Measurements from ENCODE around the genes TIMP4 and PPARG.

DNA sequence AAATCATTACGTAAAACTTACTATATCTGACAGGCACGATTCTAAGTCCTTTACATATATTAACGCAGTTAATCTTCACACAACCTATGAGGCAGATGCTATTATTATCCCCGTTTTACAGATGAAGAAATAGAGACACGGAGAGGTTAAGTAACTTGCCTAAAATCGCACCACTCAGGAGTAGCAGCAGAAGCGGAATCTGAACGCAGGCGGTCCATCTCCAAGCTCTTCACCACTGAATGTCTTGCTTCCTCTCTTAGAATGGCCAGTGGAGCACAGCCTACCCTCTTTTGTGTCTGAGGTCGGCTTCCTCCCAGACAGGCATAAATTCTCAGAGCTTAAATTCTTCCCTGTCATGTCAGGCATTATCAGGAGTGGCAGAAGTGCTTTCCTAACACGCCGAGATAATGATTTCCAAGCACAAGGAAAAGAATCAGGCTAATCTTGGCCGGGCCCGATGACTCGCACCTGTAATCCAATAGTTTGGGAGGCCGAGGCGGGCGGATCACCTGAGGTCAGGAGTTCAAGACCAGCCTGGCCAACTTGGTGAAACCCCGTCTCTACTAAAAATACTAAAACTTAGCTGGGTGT lies 30.0 kb downstream of the HRH1 start:
- PRO-cap: no peak

DNA sequence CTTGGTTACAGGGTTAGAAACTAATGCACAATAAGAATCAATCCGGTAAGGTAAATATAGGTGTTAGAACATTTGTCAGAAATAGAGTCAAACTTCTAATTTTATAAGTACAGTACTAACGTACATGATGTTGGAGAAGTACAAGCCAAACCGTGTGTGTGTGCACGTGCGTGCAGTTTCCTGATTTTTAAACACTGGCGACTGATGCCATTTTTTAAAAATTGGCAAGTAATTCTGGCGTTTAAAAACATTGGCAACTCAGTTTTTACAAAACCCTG lies 661 bp downstream of the ATG7 start:
- PRO-cap: no peak

- PRO-cap: unidirectional peak, plus-strand start at chr3:11386531
These were observed 114.1 kb downstream of the ATG7 start for GRCh38 chr3:11386276-11386794.

- PRO-cap: no peak
These were observed 164.9 kb downstream of the ATG7 start for GRCh38 chr3:11437159-11437527.

DNA sequence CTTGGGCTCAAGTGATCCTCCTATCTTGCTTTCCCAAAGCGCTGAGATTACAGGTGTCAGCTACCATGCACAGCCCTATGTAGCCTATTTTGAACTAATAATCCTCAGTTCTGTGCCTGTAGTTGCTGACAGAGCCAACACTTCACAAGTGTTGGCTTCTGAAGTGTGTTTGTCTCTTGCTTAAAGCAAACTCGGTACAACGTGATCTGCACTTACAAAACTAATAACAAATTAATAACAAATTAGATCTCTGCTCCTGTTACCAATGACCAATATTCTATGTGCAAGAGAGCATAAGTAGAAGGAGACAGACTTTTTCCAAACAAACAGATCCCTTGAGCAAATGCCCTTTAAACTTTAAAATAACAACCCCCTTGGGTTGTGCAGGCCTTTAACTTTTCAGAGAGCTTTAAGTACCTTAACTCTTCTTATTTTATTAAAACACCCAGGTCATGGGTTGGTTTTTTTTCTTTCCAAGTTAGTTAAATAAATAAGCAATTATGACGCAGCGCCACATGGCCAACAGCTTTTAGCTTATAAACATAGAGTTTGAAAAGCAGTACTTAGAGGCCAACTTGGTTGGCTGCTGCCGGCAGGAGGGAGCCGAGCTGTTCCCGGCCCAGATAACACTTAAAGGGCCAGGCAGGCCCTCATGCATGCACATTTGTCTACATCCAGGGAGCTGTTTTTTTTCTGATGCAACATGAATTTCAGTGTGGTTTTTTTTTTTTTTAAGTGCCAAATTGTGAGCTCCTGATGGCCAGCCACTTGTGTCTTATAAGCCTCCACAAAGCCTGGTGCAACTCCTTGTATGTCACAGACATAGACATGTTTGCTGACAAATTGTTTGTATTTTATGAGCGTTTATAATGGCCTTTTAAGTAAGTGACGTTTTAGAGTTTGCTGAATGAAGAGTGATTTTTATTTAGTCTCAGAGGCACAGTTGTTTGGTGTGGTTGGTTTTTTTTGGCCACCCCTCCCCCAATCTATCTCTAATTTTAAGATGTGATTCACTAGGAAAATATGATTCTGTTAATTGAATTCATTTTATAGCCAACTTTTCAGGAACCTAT lies 134.7 kb downstream of the VGLL4 start:
- PRO-cap: no peak

GRCh38 chr3:11568115-11569299 lies 75.2 kb downstream of the VGLL4 start:
- PRO-cap: unidirectional peak, plus-strand start at chr3:11568710

- PRO-cap: no peak
These were observed 19.5 kb downstream of the VGLL4 start for GRCh38 chr3:11624152-11624725.

DNA sequence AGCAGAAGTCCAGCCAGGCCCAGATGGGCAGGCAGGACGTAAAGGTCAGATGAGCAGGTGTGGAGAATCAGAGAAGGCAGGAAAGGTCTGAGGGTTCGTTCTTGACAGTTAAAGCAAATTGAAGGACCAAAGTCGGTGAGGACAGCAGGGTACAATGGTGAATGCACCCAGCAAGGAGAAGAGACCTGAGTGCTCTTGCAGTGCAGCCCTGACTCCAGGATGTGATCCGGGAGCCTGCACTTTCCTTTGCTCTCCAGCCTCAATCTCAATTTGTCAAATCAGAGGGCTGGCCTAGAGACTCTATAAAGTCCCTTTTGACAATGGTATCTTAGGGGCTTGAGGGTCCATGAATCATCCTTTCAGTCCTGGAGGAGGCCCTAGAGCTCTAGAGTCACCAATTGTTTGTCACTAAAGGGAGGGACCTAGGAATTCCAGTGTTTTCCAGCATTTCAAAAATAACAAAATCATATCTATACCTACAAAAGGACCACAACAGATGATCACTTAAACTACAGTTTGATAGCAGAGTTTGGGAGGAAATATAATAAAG lies 9.3 kb downstream of the TIMP4 start:
- PRO-cap: no peak

- PRO-cap: no peak
These were observed 2.9 kb downstream of the TIMP4 start for GRCh38 chr3:12155691-12156336.

GRCh38 chr3:12158080-12159176 lies at the start of gene TIMP4:
Gene TIMP4 (minus strand): TSS chr3:12158912.
- PRO-cap: unidirectional peak, plus-strand start at chr3:12158717

DNA sequence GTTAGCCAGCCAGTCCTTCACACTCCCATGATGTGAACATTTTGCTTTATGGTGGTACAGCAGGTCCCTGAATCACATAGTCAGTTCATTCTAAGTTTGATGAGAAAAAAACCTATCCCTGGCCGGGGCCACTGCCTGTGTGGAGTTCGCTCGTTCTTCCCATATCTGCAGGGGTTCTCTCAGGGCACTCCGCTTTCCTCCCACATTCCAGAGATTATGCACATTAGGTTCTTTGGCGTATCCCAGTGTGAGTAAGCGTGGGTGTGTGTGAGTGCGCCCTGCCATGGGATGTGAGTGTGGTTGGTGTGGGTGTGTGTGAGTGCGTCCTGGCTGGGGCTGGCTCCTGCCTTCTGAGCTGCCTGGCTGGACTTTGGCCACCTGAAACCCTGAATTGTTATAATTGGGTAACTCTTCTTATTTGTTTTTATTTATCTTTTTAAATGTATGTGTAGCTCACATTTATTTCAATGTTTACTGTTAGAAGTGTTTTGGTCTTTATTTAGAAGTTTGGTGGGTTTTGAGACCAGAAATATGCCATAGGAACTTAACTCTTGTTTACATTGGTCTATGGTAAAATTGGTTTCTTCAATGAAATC lies 64.1 kb upstream of the PPARG start:
- PRO-cap: bidirectional peak, plus-strand start at position 312 of the sequence, minus-strand start at position 167 of the sequence

DNA sequence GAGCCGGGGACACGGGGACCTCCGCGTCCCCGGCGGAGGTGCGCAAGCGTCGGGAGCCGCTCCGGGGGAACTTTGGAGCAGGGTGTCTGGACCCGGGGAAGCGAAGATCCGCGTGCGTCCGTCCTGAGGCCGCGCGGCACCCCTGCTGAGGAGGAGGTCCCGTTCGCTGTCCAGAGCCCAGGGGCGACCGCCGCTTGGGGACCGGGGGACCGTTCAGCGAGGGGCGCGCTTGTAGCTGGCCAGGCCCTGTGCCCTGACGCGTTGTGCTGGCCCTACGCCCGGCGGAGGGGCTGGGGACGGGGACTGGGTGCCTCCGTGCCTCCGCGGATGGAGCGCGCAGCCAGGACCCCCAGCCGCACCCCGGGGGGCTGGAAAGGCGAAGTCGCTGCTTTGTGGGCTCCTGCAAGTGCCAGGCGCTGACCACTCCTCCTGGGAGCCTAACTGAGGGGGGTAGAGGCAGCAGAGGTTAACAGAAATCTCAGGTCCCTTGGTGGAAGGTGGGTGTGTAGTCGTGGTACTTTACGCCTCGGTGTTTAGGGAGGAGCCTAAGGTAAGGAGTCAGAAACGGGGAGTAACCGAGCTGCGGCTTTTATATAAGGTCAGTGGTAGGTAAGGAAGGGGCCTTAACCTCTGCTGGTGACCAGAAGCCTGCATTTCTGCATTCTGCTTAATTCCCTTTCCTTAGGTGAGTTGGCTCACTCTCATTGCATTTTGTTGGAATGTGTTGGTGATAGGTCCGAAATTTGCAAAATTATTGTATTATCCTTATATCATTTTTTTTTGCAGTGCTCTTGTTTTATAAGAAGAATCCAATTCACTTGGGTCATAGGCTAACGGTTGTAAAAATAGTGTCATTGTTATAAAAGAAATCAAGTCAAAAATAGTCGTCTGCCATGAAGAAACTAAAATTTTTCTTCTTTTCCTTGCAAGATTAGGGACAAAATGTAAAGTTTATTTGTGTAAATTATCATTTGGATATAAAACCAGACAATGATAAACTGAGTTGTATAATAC lies at the start of gene PPARG:
Gene PPARG (plus strand): TSS at position 621 of the 1,014 bp plus-strand sequence.
- PRO-cap: bidirectional peak, plus-strand start at position 277 of the sequence, minus-strand start at position 144 of the sequence; bidirectional peak, plus-strand start at position 602 of the sequence, minus-strand start at position 528 of the sequence

DNA sequence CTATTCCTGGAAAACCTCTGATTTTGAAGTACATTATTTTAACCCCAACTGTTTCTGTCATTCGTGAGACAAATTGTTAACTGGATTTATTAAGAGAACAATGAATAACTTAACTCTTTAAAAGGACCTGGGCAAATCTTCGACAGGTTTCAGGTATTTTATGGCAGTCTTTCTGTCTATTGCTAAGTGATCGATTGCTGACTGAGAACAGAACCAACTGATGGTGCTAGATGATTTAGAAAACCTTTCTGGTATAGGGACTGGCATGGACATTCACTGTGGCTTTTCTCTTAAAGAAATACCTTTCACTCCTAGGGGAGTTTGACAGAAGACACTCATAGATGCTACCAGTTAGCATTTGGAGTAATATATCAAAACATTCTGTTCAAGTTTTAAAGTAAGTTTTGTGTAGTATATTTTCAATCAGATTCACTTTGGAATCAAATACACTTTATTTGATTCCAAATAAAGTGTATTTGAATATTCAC lies 638 bp downstream of the PPARG start:
- PRO-cap: bidirectional peak, plus-strand start at position 314 of the sequence, minus-strand start at position 219 of the sequence

DNA sequence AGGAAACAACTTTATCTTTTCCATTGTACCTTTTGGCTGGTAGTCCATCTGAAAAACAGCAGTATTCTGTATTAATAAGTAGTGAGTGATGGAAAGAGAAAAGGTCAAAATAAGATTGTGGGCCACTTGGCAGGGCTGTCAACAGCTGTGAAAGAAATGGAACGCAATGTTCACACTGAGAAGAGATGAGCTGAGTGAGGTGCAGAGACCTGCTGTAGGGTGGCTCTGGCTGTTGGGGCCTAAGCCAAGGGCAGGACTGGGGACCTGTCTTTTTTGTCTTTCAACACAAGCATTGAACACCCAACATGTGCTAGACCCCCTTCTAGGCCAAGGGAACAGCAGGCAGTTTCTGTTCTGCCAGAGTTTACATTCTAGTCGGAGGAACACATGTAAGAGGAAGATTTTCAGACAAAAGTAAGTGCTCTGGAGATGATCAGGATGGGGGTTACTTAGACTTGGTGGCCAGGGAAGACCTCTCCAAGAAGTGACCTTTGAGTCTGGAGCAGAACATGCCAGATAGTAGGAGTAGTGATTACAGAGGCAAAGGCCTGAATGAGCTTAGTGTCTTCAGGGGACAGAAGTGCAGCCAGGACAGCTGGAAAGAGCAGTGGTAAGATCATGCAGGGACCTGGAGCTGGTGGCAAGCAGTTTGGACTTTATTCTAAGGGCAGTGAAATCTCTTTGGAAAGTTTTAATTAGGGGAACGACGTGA lies 29.6 kb downstream of the TSEN2 start:
- PRO-cap: no peak

- PRO-cap: no peak
These were observed 2.7 kb upstream of the MKRN2 start for GRCh38 chr3:12553791-12554995.

- PRO-cap: no peak
These were observed 22.7 kb downstream of the MKRN2 start for GRCh38 chr3:12579568-12580099.

DNA sequence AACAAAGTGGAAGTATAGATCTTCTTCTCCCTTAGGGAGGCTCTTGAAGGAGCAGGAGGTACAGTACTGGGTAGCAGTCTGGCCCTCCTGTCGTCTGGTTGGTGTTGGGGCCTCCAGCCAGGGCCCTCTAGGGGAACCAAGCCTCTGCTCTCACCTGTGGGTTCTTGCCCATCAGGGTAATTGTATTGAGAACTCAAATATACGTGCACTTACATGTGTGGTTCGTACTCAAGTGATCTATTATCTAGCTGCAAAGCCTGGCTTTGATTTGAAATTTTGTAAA lies 25.9 kb downstream of the MKRN2 start:
- PRO-cap: no peak

DNA sequence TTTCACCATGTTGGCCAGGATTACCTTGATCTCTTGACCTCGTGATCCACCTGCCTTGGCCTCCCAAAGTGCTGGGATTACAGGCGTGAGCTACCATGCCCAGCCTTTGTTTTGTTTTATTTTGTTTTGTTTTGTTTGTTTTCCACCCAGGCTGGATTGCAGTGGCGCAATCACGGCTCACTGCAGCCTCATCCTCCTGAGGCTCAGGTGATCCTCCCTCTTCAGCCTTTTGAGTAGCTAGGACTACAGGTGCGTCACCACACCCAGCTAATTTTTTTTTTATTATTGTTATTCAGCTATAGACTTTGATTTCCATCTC lies 12.7 kb upstream of the RAF1 start:
- PRO-cap: no peak

GRCh38 chr3:12679512-12679926 lies 15.6 kb upstream of the RAF1 start:
- PRO-cap: no peak

- PRO-cap: no peak
These were observed 27.7 kb upstream of the RPL32 start for GRCh38 chr3:12868913-12869529.

Data from mucosa of descending colon (tissue), 1 donor.